ENCODE measurements around a stretch of chr2.

DNA sequence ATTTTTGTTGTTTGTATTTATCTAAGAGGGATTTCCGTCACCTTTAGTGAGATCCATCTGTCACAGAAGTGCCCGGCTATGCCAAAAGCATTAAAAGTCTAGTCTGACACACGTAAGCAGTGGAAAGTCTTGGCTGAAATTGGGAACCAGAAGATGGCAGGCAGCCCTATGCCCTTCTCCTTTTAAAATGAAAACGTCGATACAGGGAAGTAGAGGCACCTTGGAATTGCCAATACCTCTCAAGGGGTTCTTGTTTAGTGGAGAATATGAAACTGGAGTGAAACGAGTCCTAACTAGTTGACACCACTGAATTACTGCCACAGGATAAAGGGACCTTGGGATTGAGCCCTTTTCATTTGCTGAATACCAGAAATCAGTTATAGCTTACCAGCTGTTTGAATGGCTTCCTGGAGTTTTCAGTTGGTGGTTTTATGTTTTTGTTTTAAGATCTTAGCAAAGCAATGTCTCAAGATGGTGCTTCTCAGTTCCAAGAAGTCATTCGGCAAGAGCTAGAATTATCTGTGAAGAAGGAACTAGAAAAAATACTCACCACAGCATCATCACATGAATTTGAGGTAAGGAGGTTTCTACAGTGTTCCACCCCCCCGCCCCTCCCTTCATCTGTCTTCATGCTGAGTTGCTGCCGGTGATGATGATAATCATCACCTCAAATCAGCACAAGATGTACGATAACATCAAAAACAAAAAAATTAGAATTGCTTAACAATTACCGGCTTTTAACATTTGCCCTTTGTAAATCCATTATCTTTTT, 14.3 kb downstream of the UGP2 start:
- PRO-cap = no peak
- RAMPAGE, long total RNA = no peak

GRCh38 chr2:63887991-63888310, 46.3 kb downstream of the UGP2 start:
- PRO-cap = no peak
- RAMPAGE, long total RNA = no peak

DNA sequence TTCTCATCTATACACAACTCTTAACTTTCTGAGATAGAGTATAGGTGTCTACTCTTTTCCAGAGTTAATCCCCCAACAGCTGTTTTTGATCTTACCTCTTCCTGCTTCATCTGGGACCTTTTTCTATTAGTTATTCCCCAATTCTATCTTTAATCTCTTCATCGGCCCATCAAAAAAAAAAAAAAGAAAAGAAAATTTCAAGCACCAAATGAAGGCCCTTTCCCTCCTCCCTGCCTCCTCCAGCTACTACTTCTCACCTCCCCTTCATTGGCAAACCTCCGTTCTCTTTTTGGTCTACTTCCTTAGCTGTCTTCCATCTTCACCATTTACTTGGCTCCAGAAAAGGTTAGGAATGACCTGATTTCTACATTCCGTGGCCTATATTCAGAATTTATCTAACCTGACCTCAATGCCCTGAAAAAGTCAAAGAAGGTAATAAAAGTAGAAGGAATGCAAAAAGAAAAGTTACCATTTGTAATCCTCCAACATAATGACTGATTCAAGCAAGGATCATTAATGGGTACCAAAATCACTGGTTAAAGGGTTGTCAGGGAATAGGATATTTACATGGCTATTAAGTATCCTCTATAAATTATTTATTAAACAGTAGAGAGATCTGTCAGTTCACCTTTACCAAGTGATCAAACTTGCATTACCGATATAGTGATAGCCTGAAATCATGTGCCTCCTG, 6.6 kb downstream of the VPS54 start:
- PRO-cap = no peak
- RAMPAGE, long total RNA = no peak

DNA sequence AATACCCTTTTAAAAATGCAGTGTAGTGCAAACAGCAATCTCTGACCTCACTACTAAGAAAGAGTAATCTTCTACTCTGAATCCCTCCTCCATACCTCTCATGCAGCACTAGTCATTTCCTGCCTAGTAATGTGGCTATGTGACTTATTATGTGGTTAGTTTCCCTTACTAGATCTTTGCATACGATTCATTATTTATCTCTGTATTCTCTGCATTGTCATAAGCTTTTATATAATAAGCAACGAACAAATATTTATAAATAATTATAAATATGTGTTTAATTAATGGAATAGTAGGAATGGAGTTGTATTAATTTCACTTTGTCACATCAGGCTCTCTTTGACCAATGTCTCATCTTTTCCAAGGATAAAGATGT, 17.2 kb upstream of the VPS54 start:
- PRO-cap = no peak
- RAMPAGE, long total RNA = no peak

- PRO-cap = no peak
- RAMPAGE, long total RNA = no peak
Observed at GRCh38 chr2:64093434-64093873, 50.8 kb downstream of the PELI1 start.

- PRO-cap = bidirectional peak, plus-strand start at chr2:64143276, minus-strand start at chr2:64143154
- RAMPAGE, long total RNA = no peak
Observed at GRCh38 chr2:64143236-64143312, 1.1 kb downstream of the PELI1 start.

DNA sequence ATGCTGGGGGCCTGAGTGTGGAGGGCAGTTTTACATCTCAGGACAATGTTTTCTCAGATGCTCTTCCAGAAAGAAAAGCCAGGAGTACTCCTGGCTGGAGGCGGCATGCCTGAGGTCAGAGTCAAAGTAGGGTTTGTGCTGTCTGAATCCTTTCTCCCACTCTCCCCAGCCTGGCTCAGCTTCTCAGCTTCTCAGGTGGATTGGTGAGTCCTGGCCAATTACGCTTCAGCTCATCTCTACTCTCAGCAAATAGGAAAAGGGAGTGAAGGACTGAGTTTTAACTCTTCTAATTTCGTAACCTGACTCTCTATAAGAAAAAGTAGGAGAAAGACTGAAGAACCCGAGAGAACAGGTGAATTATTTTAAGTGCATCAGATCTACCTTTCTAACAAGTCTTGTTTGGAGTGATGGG, 107.4 kb upstream of the PELI1 start:
- PRO-cap = no peak
- RAMPAGE, long total RNA = no peak

GRCh38 chr2:64260551-64261227, 116.5 kb upstream of the PELI1 start:
- PRO-cap = bidirectional peak, plus-strand start at chr2:64261071, minus-strand start at chr2:64260930
- RAMPAGE, long total RNA = no peak

DNA sequence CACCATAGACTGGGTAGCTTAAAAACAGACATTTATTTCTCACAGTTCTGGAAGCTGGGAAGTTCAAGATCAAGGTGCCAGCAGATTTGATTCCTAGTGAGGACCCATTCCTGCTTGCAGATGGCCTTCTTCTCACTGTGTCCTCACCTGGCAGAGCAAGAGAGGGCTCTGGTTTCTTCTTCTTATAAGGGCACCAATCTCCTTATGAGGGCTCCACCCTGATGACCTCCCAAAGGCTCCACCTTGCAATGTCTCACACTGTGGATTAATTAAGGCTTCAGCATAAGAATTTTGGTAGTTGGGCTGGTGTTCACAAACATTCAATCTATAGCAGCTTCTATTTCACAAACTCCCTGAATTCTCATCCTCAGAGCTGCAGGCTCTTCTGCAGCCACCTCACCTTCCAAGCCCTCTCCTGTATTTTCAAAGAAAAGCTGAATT, 131.1 kb upstream of the PELI1 start:
- PRO-cap = no peak
- RAMPAGE, long total RNA = no peak

DNA sequence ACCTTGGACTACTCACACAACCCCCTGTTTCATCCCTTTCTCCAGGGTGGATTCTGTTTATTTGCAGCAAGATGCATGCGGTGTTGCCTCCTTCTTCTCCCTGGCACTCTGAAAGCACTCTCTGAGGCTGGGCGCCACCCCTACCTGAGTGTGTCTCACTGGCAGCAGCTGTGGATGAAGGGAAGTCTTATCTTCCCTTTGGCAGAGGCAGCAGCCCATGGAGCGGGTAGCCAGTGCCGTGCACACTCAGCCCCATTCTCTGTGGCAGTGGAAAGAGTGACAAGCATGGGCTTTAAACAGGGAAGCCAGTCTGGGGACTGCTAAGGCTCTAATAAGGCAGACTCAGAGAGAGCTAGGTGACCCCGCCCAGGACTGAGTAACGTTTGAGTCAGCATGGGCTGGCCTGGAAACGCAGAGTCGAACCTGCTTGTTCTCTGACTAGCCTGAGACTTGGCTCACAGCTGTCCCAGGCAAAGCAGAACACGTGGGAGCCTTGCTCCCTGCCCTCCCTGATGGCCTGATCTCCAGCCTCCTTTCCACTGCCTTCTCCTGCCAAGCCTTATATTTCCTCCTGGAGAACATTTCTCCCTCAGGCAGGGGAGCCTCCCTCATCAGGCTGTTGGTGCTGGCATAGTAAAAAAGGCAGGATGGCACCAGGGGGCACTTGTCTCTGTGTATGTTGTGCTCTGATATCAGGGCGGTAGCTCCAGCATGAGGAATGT, 94.0 kb upstream of the LGALSL start:
- PRO-cap = no peak
- RAMPAGE, long total RNA = no peak

DNA sequence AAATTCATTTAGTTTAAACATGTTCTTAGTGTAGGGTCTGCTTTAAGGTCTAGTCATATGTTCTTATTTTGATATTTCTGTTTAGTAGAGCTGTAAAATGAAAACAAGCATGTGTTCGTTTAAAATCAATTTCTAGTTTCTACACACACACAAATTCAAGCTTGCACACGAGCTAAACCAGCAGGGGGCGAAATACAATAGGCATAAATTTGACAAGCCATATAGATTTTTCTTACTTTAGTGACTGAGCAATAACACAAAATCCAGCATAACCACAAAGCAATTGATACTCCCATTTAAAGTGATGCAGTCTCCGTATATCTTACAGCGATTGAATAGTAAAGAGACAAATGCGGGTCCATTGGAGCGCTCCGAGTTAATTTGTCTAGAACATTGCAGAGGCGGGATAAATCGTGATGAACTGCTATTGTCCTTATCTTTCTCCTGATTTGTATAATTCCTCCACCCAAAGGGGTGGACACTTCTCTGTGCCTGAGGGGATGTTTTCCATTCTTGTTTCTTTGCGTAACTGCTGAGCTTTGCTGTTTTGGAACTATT, 1.3 kb upstream of the AFTPH start:
- PRO-cap = no peak
- RAMPAGE, long total RNA = no peak

- PRO-cap = no peak
- RAMPAGE, long total RNA = no peak
Observed at GRCh38 chr2:64630486-64630877, 23.2 kb downstream of the SERTAD2 start.

GRCh38 chr2:64650376-64650744, 3.4 kb downstream of the SERTAD2 start:
- PRO-cap = no peak
- RAMPAGE, long total RNA = no peak

DNA sequence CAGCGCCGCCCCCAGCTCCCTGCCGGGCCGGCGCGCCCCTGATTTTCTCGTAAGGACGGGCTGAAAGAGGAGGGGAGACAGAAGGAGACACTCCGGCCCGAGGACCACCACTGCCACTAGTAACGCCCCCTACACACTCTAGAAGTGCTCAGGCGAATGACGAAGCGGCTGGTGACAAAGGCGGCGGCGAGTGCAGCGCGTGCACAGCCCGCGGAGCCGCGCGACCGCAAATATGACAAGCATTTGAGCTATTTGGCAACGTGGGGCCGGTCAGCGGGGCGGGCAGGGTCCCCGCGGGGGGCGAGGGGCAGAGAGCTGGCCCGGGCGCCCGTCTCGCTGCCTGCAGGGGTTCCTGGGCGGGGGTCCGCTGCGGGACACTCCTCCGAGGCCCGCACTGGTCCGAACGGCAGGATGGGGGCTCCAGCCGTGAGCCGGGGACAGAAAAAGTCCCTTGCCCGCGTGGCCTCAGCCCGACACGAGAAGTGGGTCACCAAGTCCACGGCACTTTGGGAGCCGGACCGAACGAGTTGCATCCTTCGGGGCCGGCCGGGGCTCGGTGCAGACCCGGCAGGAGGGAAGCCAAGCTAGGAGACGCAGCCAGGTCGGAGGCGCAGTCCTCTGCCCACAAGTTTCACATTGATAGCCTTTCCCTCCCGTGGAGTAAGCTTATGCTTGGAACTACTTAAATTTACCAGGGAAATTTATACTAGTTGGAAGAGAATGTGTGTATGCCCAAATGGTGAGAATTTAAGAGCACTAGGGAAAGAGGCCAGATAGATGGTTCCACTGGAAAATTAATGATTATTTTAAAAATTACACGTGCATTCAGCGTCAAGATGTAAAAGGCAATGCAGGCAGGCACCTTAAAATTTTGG, 648 bp upstream of the SERTAD2 start:
- PRO-cap = bidirectional peak, plus-strand start at position 141 of the sequence, minus-strand start at position 112 of the sequence; bidirectional peak, plus-strand start at position 559 of the sequence, minus-strand start at position 574 of the sequence
- RAMPAGE, long total RNA = no peak

GRCh38 chr2:64678718-64679104, 25.0 kb upstream of the SERTAD2 start:
- PRO-cap = no peak
- RAMPAGE, long total RNA = no peak

DNA sequence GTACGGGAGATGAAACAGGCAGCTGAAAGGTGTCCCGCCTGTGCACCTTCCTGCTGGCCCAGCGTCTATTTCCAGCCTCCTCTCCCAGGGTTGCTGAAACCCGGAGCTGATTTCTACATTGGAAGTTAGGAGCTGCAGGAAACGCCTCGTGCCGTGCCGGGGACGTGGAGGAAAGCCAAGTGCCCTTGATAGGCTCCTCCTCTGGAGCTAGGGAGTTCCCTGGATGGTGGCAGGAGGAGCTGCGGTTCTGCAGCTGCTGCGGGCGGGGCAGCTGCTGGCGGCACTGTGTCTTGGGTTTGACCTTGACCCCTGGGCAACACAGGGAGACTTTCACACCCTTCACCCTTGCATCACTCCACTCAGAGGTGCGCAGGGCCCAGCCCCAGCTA, 130.0 kb upstream of the SLC1A4 start:
- PRO-cap = no peak
- RAMPAGE, long total RNA = no peak

DNA sequence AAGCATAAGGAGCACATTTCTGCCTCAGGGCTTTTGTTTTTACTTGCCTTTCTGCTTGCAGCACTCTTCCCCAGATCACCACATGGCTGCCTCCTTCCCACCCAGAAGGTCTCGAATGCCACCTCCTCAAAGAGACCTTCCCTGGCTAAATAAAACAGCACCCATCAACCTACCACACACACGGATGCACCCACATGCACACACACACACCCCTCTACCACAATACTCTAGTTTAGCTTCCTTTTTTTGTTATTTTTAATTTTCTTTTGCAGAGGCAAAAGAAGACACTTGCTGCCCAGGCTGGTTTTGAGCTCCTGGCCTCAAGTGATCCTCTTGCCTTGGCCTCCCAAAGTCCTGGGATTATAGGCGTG, 125.7 kb upstream of the SLC1A4 start:
- PRO-cap = no peak
- RAMPAGE, long total RNA = no peak

DNA sequence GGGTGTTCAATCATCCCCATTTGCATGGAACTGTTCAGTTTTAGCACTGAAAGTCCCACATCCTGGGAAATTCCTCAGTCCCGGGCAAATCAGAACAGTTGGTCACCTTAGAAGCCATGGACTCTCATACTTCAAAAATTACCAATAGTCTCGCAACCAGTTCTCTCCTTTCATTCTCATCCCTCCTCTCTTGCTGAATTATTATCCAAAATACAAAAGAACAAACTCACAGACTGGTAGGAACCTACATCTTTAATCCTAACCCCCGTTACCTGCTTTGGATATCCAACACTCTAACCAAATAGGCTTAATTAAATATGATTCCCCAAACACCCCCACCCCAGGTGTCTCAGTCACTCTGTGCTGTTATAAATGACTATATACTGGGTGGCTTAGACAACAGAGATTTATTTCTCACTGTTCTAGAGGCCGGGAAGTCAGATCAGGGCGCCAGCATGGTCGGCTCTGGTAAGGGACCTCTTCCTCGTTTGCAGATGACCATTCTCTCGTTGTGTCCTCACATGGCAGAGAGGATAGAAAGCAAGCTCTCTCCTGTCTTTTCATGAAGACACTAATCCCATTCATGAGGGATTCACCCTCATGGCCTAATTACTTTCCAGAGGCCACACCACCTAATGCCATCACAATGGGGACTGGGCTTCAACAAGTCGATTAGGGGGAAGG, 57.7 kb upstream of the SLC1A4 start:
- PRO-cap = bidirectional peak, plus-strand start at position 420 of the sequence, minus-strand start at position 470 of the sequence
- RAMPAGE, long total RNA = no peak

DNA sequence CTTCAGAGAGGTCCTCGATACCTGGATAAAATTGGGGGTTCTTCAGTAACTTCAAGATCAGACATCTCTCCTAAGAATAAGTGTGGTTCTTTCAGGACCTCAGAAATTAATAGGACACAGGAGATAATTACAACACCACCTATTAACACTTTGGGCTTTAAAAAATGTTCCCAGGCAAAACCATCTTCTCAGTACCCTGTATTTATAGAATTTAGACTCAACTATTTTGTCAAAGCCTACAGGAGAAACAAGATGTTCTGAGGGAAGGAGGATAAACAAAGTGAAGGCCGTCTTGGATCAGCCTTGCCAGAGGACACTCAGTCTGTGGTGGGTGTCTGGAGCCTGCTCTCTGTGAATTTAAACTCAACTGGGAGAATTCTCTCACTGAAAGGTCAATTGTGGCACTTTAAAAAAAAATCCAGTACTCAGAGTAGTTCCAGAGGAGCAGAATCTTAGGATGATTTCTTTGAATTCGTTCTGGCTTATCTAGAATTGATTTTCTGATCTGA, 28.4 kb upstream of the SLC1A4 start:
- PRO-cap = no peak
- RAMPAGE, long total RNA = no peak

- PRO-cap = no peak
- RAMPAGE, long total RNA = no peak
Observed at GRCh38 chr2:65022001-65022502, 32.9 kb downstream of the SLC1A4 start.

All from OCI-LY7 (cell line).